Keratinocyte (primary cell): Measurements from ENCODE around the genes MDM1 and LRRC10.

DNA sequence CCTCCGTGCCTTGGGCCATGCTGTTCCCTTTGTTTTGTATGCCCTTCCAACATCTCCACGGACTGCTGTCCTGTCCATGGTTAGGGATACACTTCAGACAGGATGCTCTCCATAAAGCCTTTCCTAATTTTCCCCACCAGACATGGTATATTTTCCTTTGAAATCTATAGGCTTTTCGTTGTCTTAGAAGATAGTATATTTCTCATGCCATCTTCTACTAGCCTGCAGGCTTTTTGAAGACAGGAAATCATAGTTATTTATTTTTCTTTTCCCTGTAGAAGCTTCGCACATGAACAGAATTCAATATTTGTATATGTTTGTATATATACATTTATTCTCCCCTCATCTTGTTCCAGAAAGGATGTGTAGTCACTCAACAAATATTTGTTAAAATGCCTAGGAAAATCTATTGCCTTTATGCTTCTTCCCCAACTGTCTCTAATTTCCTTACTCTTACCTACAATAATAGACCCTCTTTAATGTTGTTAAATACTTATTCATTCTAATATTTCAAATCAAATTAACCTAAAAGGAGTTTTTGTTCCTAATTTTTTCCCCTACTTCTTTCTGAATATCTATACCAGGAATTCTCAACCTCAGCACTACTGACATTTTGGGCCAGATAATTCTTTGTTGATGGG, 237.1 kb upstream of the CAND1 start:
CAGE:
- cytosol, long polyA minus RNA, result no peak
- cytosol, long polyA plus RNA, result no peak
- long polyA plus RNA, result no peak
- nucleus, long polyA minus RNA, result no peak
- nucleus, long polyA plus RNA, result no peak

DNA sequence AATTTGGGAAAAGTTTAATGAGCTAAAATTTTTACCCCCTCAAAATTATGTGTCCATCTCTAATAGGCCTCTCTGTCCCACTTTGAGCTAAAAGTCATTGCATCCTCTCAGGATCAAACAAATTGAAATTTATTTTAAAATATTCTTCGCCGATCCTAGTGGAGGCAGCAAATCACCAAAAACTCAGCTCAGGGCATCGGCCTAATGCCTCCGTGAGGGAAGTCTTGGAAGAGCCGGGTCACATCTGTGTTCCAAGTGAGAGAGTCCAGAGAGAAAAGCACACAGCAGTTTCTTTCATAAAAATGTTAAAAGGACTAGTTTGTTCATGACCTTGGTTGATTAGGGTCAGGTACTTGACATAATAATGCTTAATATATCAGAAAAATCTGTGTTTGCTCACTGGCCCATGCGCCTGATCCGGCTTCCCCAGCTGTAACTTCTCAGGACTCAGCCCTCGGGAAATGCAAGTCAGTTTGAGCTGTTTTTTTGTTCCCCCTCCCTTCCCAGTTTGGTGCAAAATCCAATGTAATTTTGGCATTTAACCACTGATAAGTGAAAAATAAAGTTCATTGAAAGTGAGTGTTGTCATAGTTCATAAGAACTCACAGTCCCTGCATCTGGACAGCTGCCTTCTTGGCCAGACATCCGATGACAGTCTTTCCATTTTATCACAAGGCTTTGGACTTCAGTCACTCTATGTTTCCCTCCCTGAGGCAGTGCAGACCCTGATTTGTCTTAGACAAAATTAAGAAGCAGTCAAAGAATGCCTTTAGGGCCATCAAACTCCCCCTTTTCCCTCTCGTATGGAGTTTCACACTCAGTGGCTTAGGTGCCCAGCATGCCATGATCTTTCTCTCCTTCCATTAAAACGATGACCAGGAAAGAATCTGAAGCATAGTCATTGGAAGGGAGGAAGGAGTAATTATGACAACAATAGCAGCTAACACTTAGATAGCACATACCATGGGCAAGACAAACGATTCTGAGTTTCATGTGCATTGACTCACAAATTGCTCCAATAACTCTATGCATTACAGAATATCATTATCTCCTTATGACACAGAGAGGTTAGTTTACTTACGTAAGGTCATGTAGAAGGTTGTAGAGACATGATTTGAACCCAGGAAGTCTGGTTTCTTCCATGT, 161.8 kb downstream of the CAND1 start:
CAGE:
- cytosol, long polyA minus RNA, result no peak
- cytosol, long polyA plus RNA, result no peak
- long polyA plus RNA, result no peak
- nucleus, long polyA minus RNA, result no peak
- nucleus, long polyA plus RNA, result no peak

DNA sequence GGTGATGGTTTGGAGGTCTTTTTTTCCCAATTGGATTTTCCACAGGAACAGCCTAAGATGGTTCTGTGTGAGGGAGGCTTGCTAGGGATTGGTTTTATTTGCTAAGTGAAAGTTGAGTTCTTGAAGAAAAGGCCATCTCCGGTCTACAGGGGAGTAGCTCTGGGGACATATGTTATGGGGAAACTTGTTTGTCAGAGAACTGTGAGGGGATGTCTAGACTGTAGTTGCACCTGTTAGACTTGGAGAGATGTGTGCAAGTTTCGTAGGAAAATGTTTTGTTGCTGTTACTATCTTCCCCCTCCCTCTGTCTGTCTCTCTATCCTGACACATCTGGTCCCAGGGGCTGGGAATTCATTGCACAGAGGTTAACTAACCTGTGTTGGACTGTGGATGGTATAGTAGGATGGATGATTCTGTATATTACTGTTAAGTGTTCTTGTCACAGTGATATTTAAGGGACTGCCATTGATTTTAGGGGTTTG, 2.3 kb downstream of the DYRK2 start:
CAGE:
- cytosol, long polyA minus RNA, result no peak
- cytosol, long polyA plus RNA, result no peak
- long polyA plus RNA, result no peak
- nucleus, long polyA minus RNA, result no peak
- nucleus, long polyA plus RNA, result no peak

GRCh38 chr12:67766485-67766684, 117.8 kb downstream of the DYRK2 start:
CAGE:
- cytosol, long polyA minus RNA, result no peak
- cytosol, long polyA plus RNA, result no peak
- long polyA plus RNA, result no peak
- nucleus, long polyA minus RNA, result no peak
- nucleus, long polyA plus RNA, result no peak

CAGE:
- cytosol, long polyA minus RNA, result no peak
- cytosol, long polyA plus RNA, result no peak
- long polyA plus RNA, result no peak
- nucleus, long polyA minus RNA, result no peak
- nucleus, long polyA plus RNA, result no peak
These were observed 12.4 kb downstream of the IL22 start for GRCh38 chr12:68241085-68241392.

DNA sequence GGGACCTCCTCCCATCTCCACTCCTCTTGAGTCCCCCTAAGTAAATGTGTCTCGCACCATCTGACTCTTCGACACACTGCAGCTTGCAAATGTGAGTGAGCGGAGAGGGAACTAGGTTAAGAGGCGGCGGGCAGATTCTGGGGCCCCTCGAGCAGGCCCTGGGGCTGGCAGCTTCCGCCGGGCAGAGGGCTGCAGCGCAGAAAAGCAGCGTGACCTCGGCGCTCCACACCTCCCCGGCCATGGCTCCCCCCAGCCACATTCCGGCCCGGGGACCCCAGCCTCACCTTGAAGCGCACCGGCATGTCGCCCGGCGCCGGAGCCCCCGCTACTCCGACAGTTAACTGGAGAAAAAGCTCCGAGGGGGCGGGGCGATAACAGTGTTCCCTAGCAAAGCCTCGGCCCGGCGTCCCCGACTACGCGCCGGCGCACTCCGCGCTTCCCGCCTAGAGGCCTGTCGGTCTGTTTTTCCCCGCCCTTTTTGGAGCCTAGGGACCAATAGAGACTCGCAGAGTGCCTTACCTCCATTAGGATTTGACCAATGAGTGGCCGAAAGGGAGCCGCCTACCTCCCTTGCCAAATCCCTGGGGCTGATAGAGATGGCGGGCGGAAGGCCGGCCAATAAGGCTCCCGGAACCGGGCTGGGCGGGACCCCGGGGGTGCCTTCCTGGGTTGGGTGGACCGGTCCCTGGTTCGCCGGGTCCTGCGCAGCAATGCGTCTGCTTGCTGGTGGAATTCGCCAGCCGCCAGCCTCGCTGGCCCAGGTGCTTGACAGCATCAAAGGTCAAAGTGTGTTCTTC, at the start of gene MDM1:
Gene MDM1 (minus strand): TSS at position 419 of the 797 bp plus-strand sequence.
CAGE:
- cytosol, long polyA minus RNA, result no peak
- cytosol, long polyA plus RNA, result no peak
- long polyA plus RNA, result no peak
- nucleus, long polyA minus RNA, result start-site peak on the minus strand centred at position 368 of the sequence, 50 bp wide, 6 reads
- nucleus, long polyA plus RNA, result no peak

DNA sequence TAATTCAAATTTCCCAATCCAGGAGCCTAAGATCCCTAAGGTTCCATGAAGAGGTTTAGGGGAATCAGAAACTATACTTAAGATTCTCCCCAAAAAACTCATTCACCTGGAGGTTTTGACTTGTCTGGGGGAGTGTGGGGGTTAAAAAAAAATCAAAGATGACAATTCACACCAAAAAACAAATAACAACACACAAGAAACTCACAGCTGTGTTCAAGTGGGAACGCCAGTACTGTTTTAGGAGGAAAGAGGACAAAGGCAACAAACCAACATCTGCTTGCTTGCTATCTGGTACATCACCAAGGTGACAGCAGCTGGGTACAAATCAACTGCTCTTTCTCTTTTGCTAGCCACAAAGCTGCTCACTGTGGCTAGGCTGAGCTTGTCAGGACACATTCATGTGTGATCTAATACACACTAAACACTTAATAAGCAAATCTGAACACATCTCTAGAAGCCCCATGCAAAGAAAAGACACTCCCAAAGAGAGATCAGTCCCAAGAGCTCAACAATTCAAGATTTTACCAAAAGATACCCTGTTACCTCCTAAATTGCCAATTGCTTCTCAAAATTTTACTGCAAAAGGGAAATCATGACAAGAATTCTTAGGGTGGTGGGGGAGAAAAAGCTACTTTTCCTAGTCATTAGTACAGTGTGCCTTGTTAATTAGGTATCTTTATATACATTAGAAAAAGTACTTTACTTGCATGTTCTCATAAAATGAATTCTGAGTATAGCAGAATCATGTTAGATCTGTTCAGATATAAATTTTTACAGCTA, 127.9 kb upstream of the RAP1B start:
CAGE:
- cytosol, long polyA minus RNA, result no peak
- cytosol, long polyA plus RNA, result no peak
- long polyA plus RNA, result no peak
- nucleus, long polyA minus RNA, result no peak
- nucleus, long polyA plus RNA, result no peak

DNA sequence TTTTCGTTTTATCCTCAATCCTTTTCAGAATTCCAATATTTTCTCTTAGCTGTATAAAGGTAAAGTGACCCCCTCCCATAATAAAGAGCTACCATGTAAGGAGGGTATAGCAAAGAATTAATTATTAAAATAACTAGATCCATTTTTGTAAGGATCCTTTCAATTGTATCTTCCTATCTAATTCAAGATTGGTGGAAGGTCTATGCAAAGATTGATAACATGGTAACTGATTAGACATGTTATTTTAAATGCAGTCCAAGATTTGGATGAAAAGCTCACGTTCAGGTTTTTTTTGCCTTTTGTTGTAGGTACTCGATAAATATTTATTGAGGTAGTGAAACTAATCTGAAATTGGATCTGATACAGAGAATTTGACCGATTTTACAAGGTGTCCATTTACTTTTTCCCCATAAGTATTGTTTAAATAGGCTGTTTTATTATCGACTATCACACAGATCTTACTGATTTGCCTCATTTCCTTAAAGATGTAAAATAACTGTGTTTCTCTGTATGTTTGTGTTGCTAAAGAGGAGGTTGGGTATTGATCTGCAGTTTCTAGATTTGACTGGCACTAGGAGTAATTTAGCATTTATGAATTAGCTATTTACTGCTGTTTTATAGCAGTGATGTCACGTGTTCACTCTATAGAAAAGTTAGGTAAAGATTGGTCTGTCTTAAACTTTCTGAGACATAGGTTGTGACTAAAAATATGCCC, 3.3 kb downstream of the RAP1B start:
CAGE:
- cytosol, long polyA minus RNA, result no peak
- cytosol, long polyA plus RNA, result no peak
- long polyA plus RNA, result no peak
- nucleus, long polyA minus RNA, result no peak
- nucleus, long polyA plus RNA, result no peak

GRCh38 chr12:68788884-68789530, 19.0 kb upstream of the MDM2 start:
CAGE:
- cytosol, long polyA minus RNA, result no peak
- cytosol, long polyA plus RNA, result no peak
- long polyA plus RNA, result no peak
- nucleus, long polyA minus RNA, result no peak
- nucleus, long polyA plus RNA, result no peak

DNA sequence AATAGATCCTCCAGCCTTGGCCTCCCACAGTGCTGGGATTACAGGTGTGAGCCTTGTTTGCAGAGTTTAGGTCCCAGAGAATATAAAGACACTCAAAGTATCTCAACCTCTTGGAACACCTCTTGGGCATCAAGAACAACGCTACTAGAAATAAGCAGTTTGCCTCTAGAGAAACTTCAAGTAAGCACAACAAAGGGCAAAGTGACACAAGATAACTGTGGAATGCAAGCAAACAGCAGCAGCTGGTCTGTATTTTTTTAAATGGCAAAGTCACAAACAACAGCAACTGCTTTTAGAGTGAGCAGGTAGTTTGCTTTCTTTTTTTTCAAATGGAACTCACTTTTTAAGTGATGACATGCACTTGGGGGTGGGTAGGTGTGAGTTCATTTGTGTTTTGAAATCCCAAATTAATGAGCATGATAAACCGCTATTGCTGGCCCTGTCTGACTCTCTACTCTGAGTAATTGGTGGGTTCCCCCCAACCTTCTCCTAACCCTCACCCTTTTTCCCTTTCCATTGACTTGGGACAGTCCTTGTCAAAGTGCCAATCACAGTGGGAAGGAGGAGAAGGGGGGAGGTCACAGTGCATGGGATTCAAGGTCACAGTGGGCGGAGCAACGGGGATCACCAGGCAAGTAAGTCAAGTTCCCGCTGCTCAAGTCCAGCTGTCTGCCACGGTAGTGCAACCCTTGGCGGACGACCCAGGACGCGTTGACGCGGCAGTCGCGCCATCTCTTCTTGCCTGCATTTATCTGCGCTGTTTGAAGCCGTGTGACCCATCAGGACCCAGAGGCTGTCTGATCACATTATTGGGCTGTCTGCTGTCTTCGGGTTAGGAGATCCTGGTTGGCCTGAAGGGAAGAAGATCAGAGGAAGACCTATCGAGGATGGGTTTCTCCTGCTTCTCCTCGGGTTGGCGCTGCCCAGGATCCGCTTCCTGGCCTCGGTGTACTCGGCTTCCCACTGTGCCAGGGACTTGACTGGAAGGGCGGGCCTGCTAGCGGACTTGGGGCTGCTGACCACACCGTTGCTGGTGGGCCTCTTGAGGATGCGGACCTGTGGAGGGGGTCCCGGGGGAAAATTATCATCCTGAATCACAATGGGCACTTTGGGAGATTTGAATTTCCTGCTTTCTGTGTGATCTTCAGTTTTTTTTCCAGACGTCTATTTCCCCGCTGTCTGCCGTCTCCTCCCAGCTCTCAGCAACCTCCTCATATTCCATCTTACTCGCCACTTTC, 3.3 kb upstream of the MDM2 start:
CAGE:
- cytosol, long polyA minus RNA, result no peak
- cytosol, long polyA plus RNA, result no peak
- long polyA plus RNA, result no peak
- nucleus, long polyA minus RNA, result no peak
- nucleus, long polyA plus RNA, result no peak

GRCh38 chr12:68828343-68829110, 20.6 kb downstream of the MDM2 start:
CAGE:
- cytosol, long polyA minus RNA, result no peak
- cytosol, long polyA plus RNA, result no peak
- long polyA plus RNA, result no peak
- nucleus, long polyA minus RNA, result start-site peak on the minus strand at chr12:68828777-68828848, 135 reads
- nucleus, long polyA plus RNA, result no peak

DNA sequence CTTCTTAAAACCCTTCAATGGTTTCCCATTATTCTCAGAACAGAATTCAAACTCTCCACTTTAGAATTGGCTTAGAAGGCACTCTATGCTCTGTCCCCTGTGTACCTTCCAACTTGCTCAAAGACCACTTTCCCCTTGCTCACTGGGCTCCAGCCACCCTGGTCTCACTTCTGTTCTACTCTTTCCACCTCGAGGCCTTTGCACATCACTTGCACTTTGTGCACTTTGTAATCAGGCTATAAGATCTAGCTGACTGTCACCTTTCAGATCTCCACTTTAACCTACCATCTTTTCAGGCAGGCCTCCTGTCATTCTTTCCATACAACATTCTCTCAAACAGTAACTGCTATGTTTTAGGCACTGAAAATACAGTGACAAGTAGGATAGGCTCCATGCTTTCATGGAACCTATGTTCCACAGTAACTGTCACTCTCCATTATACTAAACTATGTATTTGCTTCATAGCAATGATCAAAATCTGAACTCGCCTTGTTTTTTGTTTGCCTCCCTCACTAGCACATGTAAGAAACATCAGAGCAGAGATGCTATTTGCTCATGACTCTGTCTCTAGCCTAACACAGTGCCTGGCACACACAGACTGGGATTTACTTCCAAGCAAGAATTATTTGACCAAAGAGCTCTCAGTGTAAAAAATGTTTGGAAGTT, 14.0 kb downstream of the CPM start:
CAGE:
- cytosol, long polyA minus RNA, result no peak
- cytosol, long polyA plus RNA, result no peak
- long polyA plus RNA, result no peak
- nucleus, long polyA minus RNA, result no peak
- nucleus, long polyA plus RNA, result no peak

CAGE:
- cytosol, long polyA minus RNA, result no peak
- cytosol, long polyA plus RNA, result no peak
- long polyA plus RNA, result no peak
- nucleus, long polyA minus RNA, result no peak
- nucleus, long polyA plus RNA, result no peak
These were observed 18.7 kb upstream of the CPM start for GRCh38 chr12:68951550-68952290.

DNA sequence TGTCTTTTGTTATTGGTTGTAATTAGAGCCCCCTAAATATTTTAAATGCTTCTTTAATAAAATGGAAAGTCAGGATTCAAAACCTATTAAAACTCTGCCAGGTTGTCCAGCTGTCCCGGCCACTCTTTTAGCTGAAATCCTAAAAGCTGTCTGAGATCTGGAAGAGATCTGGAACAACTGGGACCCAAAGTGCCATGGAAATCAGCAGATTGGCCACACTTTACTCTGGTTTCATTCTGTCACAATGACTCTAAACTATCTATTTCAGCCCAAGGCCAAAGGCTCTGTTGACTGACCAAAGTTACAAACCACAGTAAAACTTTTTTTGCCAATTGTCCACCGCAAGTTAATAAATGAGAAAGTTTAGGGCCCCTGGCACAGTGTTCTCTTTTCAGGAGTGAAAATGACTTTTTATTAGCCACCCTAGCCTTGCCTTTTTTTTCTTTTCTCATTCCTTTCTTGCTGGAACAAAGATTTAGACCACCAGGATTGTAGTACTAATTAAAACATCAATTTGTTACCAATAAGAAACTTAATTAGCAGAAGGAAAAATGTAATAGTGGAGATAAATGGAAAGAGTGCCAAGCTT, 113.4 kb upstream of the CPM start:
CAGE:
- cytosol, long polyA minus RNA, result no peak
- cytosol, long polyA plus RNA, result no peak
- long polyA plus RNA, result no peak
- nucleus, long polyA minus RNA, result no peak
- nucleus, long polyA plus RNA, result no peak

DNA sequence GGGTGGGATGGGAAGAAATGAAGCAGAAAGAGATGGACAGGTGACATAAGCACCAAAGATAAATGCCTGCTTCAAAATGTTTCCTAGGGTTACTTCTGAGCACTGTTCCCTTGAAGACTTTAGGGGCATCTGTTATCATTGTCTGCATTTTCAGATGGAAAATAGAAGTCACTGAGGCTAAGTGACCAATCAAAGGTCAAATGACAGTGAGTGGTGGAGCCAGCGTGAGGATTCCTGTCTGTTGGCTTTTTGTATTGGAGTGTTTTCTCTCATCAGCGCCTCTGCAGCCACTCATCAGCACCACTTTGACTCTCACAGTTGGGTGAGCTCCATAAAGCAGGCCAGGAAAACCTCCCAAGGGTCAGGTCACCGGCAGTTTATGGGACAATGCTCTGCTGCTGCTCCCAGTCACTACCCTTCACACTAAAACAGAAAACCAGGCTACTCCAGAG, 133.5 kb upstream of the CPM start:
CAGE:
- cytosol, long polyA minus RNA, result no peak
- cytosol, long polyA plus RNA, result no peak
- long polyA plus RNA, result no peak
- nucleus, long polyA minus RNA, result no peak
- nucleus, long polyA plus RNA, result no peak

CAGE:
- cytosol, long polyA minus RNA, result no peak
- cytosol, long polyA plus RNA, result no peak
- long polyA plus RNA, result no peak
- nucleus, long polyA minus RNA, result no peak
- nucleus, long polyA plus RNA, result no peak
These were observed 136.4 kb upstream of the CPSF6 start for GRCh38 chr12:69102935-69103450.

CAGE:
- cytosol, long polyA minus RNA, result no peak
- cytosol, long polyA plus RNA, result no peak
- long polyA plus RNA, result no peak
- nucleus, long polyA minus RNA, result no peak
- nucleus, long polyA plus RNA, result no peak
These were observed 11.7 kb downstream of the CPSF6 start for GRCh38 chr12:69250968-69251616.

DNA sequence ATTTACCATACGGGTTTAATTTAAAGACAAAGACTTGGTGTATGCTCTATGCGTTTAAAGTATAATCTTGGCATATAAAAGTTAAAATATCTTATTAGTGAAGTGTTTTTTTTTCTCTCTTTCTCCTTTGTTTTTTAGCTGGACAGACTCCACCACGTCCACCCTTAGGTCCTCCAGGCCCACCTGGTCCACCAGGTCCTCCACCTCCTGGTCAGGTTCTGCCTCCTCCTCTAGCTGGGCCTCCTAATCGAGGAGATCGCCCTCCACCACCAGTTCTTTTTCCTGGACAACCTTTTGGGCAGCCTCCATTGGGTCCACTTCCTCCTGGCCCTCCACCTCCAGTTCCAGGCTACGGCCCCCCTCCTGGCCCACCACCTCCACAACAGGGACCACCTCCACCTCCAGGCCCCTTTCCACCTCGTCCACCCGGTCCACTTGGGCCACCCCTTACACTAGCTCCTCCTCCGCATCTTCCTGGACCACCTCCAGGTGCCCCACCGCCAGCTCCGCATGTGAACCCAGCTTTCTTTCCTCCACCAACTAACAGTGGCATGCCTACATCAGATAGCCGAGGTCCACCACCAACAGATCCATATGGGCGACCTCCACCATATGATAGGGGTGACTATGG, 19.2 kb downstream of the CPSF6 start:
CAGE:
- cytosol, long polyA minus RNA, result no peak
- cytosol, long polyA plus RNA, result no peak
- long polyA plus RNA, result no peak
- nucleus, long polyA minus RNA, result no peak
- nucleus, long polyA plus RNA, result no peak

DNA sequence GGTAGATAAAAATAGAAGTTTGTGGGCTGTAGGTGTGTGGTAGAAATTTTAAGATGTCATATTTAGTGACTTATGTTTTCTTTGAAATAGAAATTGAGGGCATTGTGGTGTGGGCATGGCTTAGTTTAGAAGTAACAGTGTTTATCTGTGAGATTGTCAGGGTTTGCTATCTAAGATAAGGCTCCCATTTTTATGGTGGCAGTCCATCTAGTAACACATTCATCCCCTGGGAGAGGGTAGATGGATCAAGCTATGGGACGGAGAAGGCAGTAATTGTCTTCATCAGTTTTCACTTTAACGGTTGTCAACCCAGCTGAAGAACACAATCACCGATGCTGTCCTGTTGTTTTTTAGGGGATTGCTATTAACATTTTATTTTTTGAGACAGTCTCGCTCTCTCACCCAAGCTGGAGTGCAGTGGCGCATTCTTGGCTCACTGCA, 36.4 kb downstream of the CPSF6 start:
CAGE:
- cytosol, long polyA minus RNA, result no peak
- cytosol, long polyA plus RNA, result no peak
- long polyA plus RNA, result no peak
- nucleus, long polyA minus RNA, result no peak
- nucleus, long polyA plus RNA, result no peak

GRCh38 chr12:69610561-69611198, at the start of gene LRRC10:
TSS of gene LRRC10 (minus strand) at chr12:69610907.
CAGE:
- cytosol, long polyA minus RNA, result no peak
- cytosol, long polyA plus RNA, result no peak
- long polyA plus RNA, result no peak
- nucleus, long polyA minus RNA, result no peak
- nucleus, long polyA plus RNA, result no peak